Placental epithelial cell (primary cell): ENCODE measurements around a stretch of chr5.

DNA sequence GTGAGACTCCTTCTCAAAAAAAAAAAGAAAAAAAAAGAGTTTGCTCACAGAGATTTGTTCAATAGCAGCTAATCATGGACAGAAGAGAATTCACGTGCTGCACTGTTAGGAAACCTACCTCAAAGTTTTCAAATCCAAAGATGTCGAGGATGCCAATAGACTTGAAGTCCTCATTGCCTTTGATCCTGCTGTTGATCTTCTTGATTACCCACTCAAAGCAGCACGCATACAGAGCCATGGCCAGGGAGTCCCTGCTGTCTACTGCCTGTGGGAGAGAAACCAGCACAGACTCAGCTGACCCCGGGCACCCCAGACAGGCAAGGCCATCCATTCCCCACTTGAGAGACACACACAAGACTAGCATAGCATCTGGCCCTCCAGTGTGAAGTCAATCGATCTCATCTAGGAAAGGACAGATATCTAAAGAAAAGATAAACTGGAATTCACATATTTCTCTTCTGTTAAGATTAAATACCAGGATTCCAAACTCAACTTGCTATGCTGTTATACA, 147.4 kb upstream of the RETREG1 start:
- CAGE, long polyA plus RNA: no peak

DNA sequence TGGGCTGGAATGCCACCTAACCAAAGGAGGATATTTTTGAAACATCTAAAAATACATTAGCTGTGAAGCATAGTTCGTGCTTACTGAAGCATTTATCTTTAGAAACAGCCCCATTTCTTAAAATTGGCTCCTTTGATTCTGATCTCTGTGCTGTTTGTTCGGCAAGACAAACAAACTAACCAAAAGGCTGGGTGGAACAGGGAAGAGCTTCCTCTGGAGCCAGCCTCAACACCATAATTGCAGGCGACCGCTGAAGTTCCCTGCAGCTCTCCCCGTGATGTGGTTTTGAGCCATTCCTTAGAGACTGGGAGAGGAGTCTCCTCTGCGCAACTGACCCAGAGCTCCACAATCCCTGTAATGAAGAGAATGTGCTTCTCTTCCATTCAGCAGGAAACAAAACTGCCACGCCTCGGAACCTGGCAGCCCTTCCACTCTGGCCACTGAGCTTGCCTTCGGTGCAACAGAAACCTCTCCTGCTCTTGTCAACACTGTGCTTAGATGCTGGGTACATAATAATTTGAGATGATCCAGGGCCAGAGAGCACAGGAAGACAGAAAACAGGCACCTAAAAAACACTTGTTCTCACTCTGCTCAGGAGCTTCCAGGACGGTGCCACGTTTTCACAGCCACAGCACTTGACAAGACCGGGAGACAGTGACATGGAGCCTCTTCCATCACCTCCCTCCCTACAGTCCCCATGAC, 126.3 kb downstream of the MYO10 start:
- CAGE, long polyA plus RNA: no peak

- CAGE, long polyA plus RNA: no peak
Measured at GRCh38 chr5:16885859-16886891, 49.9 kb downstream of the MYO10 start.

DNA sequence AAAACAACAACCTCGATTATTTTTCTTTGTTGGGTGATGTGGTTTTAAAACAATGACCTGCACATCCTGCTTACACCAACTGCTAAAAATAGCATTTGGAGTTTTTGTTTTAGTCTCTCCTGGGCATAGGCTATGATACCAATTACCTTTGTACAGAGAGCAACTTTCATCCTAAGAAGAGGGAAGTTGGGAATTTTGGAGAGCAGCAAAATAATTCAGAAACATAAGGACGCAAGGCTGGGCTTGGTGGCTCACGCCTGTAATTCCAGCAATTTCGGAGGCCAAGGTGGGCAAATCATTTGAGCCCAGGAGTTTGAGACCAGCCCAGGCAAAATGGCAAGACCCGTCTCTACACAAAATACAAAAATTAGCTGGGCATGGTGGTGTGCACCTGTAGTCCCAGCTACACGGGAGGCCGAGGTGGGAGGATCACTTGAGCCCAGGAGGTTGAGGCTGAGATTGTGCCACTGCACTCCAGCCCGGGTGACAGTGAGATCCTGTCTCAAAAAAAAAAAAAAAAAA, 101.9 kb upstream of the MYO10 start:
- CAGE, long polyA plus RNA: no peak

- CAGE, long polyA plus RNA: no peak
Measured at GRCh38 chr5:17069826-17070277, 133.8 kb upstream of the MYO10 start.

- CAGE, long polyA plus RNA: no peak
Measured at GRCh38 chr5:17402070-17402884, 89.6 kb downstream of the H3Y2 start.

GRCh38 chr5:17436689-17437080, 55.2 kb downstream of the H3Y2 start:
- CAGE, long polyA plus RNA: no peak

- CAGE, long polyA plus RNA: no peak
Measured at GRCh38 chr5:18519278-18519487, 863.5 kb upstream of the H3Y1 start.

DNA sequence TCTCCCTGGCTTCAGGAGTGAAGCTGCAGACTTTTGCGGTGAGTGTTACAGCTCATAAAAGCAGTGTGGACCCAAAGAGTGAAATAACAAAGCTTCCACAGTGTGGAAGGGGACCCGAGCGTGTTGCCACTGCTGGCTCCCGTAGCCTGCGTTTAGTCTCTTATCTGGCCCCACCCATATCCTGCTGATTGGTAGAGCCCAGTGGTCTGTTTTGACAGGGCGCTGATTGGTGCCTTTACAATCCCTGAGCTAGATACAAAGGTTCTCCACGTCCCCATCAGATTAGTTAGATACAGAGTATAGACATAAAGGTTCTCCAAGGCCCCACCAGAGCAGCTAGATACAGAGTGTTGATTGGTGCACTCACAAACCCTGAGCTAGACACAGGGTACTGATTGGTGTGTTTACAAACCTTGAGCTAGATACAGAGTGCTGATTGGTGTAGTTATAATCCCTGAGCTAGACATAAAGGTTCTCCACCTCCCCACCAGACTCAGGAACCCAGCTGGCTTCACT, 845.7 kb downstream of the CDH18 start:
- CAGE, long polyA plus RNA: no peak

- CAGE, long polyA plus RNA: no peak
Measured at GRCh38 chr5:22852692-22853144, 426 bp downstream of the CDH12 start.

DNA sequence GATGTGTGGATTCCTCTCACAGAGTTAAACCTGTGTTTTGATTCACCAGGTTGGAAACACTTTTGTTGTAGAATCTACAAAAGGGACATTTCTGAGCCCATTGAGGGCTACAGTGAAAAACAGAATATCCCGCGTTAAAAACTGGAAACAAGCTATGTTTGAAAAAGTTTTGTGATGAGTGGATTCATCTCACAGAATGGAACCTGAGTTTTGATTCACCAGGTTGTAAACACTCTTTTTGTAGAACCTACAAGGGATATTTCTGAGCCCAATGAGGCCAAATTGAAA, 379.0 kb downstream of the PRDM9 start:
- CAGE, long polyA plus RNA: no peak

DNA sequence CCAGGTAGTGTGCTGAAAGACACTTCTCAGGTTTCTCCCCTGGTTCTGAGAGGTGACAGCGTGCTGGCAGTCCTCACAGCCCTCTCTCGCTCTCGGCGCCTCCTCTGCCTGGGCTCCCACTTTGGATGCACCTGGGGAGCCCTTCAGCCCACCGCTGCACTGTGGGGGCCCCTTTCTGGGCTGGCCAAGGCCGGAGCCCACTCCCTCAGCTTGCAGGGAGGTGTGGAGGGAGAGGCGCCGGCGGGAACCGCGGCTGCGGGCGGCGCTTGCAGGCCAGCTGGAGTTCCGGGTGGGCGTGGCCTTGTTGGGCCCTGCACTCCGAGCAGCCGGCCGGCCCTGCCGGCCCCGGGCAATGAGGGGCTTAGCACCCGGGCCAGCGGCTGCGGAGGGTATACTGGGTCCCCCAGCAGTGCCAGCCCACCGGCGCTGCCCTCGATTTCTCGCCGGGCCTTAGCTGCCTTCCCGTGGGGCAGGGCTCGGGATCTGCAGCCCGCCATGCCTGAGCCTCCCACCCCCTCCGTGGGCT, 704.9 kb upstream of the CDH9 start:
- CAGE, long polyA plus RNA: no peak

- CAGE, long polyA plus RNA: no peak
Measured at GRCh38 chr5:30823739-30824127, 369.8 kb upstream of the CDH6 start.

- CAGE, long polyA plus RNA: no peak
Measured at GRCh38 chr5:31133284-31133984, 60.1 kb upstream of the CDH6 start.

- CAGE, long polyA plus RNA: no peak
Measured at GRCh38 chr5:31514922-31515377, 16.9 kb downstream of the DROSHA start.

- CAGE, long polyA plus RNA: no peak
Measured at GRCh38 chr5:31895245-31896148, 256.6 kb downstream of the PDZD2 start.

GRCh38 chr5:31983063-31983689, 190.9 kb downstream of the GOLPH3 start:
- CAGE, long polyA plus RNA: no peak

DNA sequence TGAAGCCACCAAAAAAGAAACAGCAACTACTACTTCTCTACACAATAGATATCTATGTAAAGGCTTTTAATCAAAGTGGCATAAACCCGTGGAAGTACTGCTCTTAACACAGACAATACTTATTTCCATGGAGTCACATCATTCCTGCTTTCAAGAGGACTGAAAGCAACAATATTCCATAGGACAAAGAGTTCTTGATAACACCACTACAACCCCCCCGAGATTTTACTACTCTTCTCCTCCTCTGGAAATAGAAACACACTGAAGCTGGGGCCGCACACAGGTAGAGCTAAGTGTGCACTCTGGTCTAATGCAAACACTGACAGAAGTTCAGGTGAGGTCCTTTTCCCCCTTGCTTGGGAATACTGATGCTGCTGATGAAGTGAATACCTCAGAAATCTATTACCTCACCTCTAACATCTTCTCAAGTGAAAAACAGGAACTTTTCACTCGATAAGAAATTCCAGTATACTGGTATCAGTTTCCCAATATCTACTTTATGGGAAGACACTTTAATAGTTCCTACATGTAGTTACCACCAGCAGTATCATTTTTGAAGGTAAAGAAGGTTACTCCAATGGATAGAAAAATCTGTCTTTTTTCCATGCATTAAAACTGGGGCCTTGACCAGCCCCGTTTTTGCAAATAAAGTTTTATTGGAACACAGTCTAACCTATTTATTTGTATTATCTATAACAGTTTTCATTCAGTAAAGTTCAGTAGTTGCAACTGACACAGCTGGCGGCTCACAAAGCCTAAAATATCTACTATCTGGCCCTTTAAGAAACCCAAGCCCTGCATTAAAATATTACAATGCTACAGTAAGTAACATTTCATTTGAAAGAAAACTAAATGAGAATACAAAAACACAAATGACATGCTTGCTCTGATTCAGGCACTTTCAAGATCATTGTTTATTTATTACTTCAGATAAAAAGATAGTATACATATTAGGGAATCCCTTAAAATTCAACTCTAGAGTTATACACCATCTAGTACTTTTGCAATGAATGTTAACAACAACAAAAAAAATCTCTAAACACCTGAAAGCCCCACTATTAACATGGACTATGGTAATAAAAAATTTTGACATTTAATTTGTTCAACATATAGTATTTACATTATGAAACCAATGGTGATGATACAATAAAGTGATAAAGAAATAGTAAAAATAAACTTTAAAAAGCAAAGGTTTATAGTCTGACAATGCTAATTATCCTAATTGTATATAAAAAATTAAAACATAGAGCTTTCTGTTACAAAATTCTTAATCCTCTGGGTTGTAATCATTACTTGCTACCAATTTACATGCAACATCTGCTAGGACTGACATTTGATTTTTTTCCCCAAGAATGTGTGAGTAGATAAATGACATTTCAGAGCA, 49.8 kb downstream of the GOLPH3 start:
- CAGE, long polyA plus RNA: no peak

GRCh38 chr5:32206885-32207376, 32.8 kb upstream of the GOLPH3 start:
- CAGE, long polyA plus RNA: no peak

DNA sequence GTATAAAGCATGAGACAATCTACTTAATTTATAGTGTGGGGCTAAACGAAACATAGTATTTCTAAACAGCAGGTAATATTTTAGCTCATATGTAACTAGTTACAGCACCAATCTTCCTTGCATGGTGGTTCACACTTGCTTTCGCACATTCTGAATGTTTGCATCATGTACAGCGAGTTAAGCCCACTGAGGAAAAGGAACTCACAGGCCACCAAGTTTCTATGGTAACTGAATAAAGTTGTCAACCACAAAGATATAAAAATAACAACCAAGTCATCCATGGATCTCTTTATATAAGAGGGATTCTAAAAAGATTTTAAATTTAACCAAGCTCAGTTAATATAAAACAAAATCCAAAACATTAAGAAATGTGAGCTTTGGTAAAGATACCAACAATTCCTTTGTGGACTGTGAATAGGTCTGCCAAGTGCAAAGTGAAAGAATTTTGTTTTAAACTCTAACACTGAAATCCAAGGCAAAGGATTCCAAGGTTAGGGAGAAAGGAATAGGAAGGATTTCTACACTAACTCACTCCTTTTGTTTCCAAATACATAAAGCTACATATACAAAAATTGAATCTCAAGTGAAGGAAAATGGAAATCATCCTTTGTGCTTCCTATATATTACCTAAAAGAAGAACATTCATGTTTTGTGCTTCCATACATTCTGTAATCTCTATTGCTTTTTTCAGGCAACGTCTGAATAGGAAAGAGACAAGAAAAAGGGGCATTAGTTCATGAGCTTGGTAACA, 67.5 kb upstream of the GOLPH3 start:
- CAGE, long polyA plus RNA: no peak